ENCODE results near the genes TUFM and ATP2A1.

DNA sequence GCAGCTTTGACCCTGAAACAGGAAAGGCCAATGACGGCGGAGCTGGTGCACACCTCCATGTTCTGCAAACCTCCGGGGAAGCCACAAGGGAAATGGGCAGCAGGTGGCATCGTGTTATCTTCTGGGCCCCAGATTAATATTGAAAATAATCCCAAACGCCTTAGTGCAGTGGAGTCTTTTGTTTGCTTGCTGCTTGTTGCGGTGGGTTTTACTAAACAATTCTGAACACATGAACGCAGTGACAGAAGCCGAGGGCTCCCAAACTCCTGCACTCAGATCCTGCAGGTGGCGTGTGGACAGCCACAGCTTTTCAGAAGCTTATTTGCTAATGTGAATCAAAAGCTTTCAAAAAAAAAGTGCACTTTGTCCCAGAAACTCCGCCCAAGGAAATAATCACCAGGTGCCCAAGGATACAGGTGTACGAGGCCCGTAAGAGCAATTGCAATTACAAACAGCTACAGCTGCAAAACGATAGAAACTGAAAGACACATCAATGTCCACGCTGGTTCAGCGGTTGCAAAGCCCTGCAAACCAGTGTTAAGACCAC, 22.6 kb downstream of the KDM8 start:
- PRO-cap = no peak
- RAMPAGE, long total RNA, 3 experiments = no peak in any of the 3 experiments

DNA sequence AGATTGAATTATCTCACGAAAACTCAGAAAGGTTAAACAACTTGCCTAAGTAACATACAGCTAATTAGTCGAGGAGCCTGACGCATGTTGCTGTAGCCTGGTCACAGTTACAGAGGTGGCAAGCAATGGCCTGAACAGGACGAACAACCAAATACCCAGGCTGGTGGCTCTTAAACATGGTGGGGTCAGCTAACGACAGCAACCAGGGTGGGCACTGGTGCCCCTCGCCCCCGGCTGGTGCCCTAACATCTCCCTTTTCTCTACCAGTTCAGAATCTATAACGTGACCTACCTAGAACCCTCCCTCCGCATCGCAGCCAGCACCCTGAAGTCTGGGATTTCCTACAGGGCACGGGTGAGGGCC, 38.5 kb downstream of the IL4R start:
- PRO-cap = no peak
- RAMPAGE, long total RNA, 3 experiments = no peak in any of the 3 experiments

- PRO-cap = no peak
- RAMPAGE, long total RNA, 3 experiments = no peak in any of the 3 experiments
Observed at GRCh38 chr16:27625157-27625975, 75.4 kb downstream of the KATNIP start.

DNA sequence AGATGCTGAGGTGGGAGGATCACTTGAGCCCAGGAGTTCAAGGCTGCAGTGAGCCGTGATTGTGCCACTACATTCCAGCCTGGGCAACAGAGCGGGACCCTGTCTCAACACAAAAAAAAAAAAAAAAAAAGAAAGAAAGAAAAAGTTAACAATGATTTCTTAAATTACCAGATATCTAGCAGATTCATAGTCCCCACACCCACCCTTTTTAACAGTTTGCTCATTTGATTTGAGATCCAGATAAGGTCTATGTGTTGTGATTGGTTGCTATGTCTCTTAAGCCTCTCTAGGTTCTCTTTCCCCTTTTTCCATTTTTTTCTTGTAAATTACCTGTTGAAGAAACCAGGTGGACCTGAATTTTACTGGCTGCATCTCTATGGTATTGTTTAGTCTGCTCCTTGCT, 213.6 kb downstream of the KATNIP start:
- PRO-cap = no peak
- RAMPAGE, long total RNA, 3 experiments = no peak in any of the 3 experiments

GRCh38 chr16:28112566-28113294, 49.2 kb upstream of the GSG1L start:
- PRO-cap = no peak
- RAMPAGE, long total RNA, 3 experiments = no peak in any of the 3 experiments

DNA sequence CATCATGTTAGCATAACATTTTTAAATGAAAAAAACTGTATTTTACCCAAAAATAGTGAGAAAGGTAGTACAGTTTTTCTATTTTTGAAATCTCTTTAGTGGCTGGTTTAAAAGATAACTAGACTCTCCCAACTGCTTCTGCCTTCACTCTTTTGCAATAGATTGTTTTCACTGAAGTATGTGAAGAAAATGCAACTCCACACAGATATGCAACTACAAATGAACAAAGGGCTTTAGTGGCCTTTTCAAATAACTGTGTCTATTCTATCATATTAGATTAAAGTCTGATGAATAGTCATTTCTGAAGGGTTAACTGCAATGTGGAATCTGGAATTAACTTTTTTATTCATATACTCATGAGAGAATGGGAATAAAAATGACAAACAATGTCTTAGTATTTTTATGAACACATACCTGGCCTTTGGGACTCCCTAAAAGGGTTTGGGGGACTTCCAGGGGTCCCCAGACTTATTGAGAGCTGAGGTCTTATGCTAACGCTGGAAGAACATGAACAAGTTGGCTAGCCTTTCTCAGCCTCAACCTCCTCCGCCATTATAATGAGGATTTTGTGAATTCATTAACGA, 50.8 kb downstream of the XPO6 start:
- PRO-cap = no peak
- RAMPAGE, long total RNA, 3 experiments = no peak in any of the 3 experiments

DNA sequence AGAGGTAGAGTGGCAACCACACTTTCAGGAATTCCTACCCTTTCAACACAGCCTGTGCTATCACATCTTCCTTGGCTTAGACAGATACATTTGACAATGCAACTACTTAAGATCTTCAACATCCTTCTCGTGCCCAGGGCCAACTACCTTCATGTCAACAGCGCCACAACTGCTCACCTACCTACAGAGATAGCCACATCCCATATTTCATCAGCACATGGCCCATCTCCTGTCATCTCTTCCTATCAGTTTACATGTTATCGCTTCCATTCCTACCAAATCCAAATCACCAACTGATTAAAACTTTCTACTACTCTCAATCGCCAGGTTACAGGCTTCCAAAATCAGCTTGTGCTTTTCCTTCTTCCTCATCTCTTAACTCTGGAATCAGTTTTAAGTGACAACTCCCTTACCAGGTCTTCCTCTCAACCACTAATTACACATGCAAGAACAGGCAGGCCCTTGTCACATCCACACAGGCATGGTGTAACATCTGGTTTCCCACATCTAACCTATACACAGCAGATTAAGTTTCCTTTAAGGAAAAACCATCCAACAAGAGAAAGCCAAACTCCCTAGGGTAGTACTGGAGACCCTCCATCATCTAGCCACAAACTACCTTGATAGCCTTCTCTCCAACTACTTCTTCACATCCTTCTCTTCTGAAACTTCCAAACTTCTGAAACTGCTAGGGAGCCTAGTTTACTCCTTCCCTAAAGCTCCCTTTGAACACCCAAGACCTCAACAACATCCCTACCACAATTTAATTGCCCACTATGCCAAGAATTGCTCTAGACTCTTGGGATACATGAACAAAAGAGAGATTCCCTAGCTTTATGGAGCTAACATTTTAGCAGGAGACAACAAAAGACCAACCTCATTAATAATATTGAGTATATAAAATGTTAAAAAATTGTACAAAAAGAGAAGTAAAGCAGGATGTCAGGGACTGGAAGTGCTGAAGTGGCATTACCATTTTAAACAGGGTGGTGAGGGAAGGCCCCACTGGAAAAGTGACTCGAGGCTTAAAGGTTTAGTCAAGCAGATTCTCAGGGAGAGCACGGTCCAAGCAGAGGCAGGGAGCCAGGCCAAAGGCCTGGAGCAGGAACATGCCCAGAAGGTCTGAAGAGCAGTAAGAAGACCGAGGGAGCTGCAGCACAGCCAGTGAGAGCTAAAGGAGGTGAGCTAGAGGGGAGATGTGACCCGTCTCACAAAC, 8.0 kb downstream of the XPO6 start:
- PRO-cap = no peak
- RAMPAGE, long total RNA, 3 experiments = no peak in any of the 3 experiments

DNA sequence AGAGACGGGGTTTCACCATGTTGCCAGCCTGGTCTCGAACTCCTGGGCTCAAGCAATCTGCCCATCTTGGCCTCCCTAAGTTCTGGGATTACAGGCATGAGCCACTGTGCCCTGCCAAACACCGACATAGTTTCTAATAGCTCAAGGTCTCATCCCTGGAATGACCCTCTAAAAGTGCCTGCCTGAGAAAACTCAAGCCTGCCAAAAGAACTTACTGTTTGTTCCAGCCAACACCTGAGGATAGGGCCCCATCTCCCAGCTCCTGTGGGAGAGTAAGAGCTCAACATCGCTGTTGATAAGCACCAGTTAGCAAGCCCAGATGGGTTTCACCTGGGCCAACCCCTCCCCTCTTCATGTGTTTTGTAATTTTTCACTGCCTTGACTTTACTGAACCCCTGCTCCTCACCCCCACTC, 12.7 kb downstream of the NUPR1 start:
- PRO-cap = no peak
- RAMPAGE, long total RNA, 3 experiments = no peak in any of the 3 experiments

- PRO-cap = no peak
- RAMPAGE, long total RNA, 3 experiments = no peak in any of the 3 experiments
Observed at GRCh38 chr16:28532870-28533418, 5.8 kb downstream of the NUPR1 start.

DNA sequence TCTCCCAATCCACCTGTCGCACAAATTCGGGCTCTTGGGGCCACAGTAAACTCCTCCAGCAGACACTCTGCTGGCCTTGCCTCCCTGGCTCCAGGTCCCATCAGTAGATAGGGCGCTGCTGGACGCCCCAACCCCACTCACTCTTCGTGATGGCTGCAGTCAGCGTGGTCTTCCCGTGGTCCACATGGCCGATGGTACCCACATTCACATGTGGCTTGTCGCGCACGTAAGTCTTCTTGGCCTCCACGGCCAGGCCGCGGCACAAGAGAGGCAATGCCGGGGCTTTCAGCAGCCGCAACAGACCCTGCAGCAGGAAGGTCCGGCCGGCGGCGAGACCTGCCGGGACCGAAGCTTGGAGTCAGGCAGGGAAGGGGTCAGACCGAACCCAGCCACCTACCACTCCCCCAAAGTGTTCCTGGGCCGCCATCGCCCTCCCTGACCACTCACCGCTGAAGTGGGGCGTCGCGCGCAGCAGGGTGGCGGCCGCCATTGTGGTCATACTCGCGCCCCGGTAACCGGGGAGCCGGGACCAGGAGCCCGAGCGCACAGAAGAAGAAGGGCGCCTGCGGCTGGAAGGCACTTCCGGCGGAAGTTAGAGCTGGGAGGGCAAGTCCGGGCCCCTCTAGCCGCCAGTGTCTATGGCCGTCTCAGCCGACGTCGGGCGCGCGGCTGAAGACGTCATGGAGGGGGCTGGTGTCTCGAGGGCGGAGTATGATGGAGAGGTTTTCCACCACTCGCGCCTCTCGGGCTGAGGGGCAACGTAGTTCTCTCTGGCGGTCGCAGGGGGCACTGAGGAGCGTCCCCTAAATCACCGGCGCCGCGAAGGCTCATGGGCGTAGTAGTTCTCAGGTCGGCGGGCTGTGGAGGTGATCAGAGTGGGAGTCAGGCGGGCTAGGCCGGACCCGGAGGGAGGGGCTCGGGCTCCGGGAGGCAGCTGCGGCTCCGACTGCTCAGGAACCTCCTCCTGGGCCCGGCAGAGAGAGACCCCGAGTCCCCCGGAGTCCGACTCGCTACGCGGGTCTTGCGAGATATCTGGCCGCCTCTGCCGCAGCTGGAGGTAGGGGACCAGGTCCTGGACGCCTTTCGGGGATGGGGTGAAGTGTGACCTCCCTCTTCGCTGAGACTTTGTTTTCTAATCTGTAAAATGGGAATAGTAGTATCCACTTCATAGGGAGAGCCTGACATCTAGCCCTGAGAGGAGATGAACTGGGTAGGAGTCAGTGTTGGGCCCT, at the start of gene TUFM:
Gene TUFM, minus strand, starts transcription at position 578 of the 1,232 bp plus-strand sequence.
- PRO-cap = bidirectional peak, plus-strand start at position 761 of the sequence, minus-strand start at position 594 of the sequence
- RAMPAGE, long total RNA, 3 experiments = start-site peak on the plus strand in 2 of 3 experiments, centred at positions 878 to 889 of the sequence, 14 to 30 reads per replicate; start-site peak on the minus strand in 3 of 3 experiments, centred at positions 535 to 546 of the sequence, 318 to 1,059 reads per replicate

DNA sequence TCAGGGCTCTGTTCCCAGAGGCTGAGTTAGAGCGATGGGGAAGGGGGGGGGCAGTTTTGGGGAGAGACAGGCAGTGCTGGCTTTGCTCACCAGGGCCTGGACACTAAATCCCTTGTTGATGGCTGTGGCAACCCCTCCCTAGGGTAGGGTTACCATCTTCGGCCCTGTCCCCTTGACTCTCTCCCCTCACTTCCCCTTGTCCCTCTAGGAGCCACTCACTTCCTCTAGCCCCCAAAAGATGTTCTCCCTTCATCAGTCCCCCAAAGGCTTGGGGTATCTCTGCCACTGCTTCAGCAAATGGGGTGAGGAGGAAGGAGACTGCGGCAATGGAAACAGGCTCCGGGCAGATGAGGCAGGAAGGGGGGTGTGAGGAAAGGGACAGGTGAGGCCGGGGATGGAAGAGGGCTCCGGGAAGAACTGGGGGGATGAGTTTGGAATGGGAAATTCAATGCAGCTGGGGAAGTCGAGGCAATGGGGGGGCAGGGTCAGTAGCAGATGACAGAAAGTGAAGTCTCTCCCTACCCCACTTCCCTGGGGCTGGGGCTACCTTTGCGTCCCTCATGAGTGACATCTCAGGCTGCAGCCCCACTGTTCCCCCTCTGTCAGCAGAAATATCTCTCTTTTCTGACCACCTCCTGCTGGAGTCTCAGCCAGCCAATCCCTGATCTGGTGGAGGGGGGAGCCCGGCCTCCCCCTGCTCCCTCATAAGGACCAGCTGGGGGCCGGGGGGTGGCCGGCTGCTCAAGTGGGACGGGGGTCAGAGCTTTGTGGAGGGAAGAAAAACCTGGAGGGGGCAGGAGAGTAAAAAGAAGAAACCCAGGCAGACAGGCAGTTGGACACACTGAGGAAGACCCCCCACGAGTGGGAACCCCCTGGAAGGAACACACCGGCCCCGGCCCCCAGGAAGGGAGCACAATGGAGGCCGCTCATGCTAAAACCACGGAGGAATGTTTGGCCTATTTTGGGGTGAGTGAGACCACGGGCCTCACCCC, at the start of gene ATP2A1:
Gene ATP2A1, plus strand, starts transcription at position 732 of the 992 bp plus-strand sequence.
- PRO-cap = no peak
- RAMPAGE, long total RNA, 3 experiments = no peak in any of the 3 experiments

GRCh38 chr16:28932708-28932907, 837 bp downstream of the CD19 start:
- PRO-cap = no peak
- RAMPAGE, long total RNA, 3 experiments = no peak in any of the 3 experiments

DNA sequence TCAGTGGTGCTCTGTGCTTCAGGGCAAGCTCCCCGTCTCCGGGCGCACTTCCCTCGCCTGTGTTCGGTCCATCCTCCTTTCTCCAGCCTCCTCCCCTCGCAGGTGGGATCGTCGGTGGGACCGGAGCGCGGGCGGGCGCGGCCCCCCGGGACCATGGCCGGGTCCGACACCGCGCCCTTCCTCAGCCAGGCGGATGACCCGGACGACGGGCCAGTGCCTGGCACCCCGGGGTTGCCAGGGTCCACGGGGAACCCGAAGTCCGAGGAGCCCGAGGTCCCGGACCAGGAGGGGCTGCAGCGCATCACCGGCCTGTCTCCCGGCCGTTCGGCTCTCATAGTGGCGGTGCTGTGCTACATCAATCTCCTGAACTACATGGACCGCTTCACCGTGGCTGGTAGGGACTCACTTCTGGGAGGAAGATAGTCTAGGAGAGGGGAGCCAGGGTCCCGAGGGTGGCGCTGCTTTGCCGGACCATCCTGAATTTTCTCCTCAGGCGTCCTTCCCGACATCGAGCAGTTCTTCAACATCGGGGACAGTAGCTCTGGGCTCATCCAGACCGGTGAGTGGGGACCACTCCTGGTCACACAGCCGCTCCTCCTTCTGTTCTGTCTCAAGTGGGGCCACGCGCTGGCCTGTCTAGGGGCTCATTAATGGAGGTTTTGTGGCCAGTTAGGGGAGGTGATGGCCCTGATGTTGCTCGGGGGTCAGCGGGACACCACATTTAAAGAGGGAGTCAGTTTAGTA, 593 bp downstream of the SPNS1 start:
- PRO-cap = no peak
- RAMPAGE, long total RNA, 3 experiments = no peak in any of the 3 experiments

DNA sequence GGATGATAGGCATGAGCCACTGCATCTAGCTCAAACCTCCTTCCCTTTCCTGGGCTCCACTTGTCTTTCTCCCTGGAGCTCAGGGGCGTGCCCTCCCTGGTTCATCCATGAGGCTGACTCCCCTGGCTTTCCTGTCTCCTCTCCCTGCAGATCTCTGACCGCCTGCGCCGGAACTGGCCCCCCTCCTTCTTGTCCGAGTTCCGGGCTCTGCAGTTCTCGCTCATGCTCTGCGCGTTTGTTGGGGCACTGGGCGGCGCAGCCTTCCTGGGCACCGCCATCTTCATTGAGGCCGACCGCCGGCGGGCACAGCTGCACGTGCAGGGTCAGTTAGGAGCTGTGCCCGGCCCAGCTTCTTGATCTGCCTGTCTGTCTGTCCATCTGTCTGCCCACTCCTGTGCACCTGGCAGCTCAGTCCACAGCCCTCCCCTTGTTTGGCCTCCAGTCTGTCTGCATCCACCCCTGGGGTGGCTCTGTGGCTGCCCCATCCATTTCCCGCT, 1.2 kb upstream of the LAT start:
- PRO-cap = no peak
- RAMPAGE, long total RNA, 3 experiments = start-site peak on the plus strand in 1 of 3 experiments, centred at position 265 of the sequence, 6 reads per replicate

GRCh38 chr16:29132163-29133041, 147.6 kb downstream of the LAT start:
- PRO-cap = no peak
- RAMPAGE, long total RNA, 3 experiments = no peak in any of the 3 experiments

- PRO-cap = no peak
- RAMPAGE, long total RNA, 3 experiments = no peak in any of the 3 experiments
Observed at GRCh38 chr16:29148162-29148743, 163.4 kb downstream of the LAT start.

DNA sequence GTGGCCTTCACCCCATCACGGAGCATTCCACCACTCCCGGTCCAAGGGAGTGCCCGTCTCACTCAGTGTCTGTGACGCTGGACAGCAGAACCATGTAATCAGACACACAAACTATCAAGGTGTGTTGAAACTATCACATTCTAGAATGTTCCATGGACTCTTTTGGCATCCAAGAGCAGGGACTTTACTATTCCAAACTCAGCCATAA, 187.3 kb downstream of the LAT start:
- PRO-cap = no peak
- RAMPAGE, long total RNA, 3 experiments = no peak in any of the 3 experiments

DNA sequence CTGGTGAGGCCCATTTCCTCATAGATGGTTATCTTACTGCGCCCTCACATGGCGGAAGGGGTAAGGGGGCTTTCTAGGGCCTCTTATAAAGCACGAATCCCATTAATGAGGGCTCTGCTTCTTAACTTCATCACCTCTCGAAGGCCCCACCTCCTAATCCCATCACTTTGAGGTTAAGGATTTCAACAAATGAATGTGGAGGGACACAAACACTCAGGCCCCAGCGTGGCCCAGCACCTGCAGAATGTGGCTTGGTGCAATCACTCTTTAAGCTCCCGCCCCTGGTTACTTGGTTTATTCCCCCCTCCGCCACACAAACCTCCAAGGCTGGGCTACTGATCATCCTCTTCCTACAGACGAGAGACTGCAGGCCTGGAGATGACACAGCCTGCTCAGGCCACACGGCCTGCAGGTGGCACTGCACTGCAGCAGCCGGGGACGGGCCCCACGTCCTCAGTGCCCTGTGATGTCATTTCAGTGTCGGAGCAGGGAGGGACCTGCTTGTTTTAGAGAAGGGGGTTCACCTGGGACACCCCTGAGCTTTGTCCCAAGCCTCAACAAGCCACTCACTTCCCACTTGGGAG, 178.6 kb downstream of the NPIPB11 start:
- PRO-cap = no peak
- RAMPAGE, long total RNA, 3 experiments = no peak in any of the 3 experiments

GRCh38 chr16:29272064-29272621, 134.4 kb downstream of the NPIPB11 start:
- PRO-cap = no peak
- RAMPAGE, long total RNA, 3 experiments = no peak in any of the 3 experiments

DNA sequence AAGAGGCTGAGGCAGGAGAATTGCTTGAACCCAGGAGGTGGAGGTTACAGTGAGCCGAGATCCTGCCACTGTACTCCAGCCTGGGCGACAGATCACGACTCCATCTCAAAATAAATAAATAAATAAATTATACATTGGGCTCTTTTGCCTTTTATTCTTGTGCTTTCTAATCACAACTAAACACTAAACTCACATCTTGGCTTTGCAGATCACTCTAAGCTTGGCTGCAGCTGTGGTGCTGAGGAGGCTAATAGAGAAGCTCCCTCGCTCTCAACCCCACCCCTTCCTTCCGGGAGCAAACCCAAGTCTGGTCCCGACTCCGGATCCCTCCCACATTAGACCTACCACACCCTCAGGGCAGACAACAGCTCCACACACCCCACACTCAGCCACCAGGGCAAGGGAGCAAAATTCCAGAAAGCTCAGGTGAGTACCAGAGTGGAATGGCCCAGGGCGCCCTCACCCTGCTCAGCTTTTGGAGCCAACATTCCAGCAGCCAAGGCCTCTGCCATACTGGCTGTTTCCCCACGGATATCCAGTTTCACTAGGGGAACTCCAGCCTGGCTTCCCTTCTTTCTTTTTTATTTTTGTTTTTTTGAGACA, 9.9 kb downstream of the SULT1A4 start:
- PRO-cap = no peak
- RAMPAGE, long total RNA, 3 experiments = no peak in any of the 3 experiments